SK-N-SH (cell line): ENCODE data around the gene SH3PXD2B.

GRCh38 chr5:170763931-170764429, 19.5 kb upstream of the GABRP start:
- RRBS: no CpG with 5 or more reads among the region's 8 CpGs
CAGE:
- cytosol, long polyA plus RNA: no peak
- long polyA plus RNA: no peak
- nucleus, long polyA plus RNA: no peak

- RRBS: 86% methylated on average over 4 of the region's 14 CpGs
CAGE:
- cytosol, long polyA plus RNA: no peak
- long polyA plus RNA: no peak
- nucleus, long polyA plus RNA: no peak
Measured at GRCh38 chr5:171483730-171484089, 64.3 kb downstream of the FGF18 start.

- RRBS: no CpG with 5 or more reads among the region's 10 CpGs
CAGE:
- cytosol, long polyA plus RNA: no peak
- long polyA plus RNA: no peak
- nucleus, long polyA plus RNA: no peak
Measured at GRCh38 chr5:172118099-172118822, 69.8 kb downstream of the STK10 start.

- RRBS: no CpG with 5 or more reads among the region's 13 CpGs
CAGE:
- cytosol, long polyA plus RNA: no peak
- long polyA plus RNA: no peak
- nucleus, long polyA plus RNA: no peak
Measured at GRCh38 chr5:172175250-172175998, 12.6 kb downstream of the STK10 start.

DNA sequence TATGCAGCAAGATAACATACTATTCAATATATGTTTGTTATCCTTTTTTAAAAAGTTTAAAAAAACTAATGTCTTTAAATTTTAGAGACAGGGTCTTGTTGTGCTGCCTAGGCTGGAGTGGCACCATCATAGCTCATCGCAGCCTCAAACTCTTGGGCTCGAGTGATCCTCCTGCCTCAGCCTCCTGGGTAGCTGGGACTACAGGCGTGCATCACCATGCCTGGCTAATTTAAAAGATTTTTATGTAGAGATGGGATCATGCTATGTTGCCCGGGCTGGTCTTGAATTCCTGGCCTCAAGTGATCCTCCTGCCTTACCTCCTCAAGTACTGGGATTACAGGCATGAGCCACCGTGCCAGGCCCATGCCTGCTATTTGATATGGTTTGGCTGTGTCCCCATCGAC, 68.6 kb upstream of the UBTD2 start:
- RRBS: no CpG with 5 or more reads among the region's 6 CpGs
CAGE:
- cytosol, long polyA plus RNA: no peak
- long polyA plus RNA: no peak
- nucleus, long polyA plus RNA: no peak

- RRBS: no CpG with 5 or more reads among the region's 5 CpGs
CAGE:
- cytosol, long polyA plus RNA: no peak
- long polyA plus RNA: no peak
- nucleus, long polyA plus RNA: no peak
Measured at GRCh38 chr5:172365912-172366535, 82.5 kb upstream of the UBTD2 start.

DNA sequence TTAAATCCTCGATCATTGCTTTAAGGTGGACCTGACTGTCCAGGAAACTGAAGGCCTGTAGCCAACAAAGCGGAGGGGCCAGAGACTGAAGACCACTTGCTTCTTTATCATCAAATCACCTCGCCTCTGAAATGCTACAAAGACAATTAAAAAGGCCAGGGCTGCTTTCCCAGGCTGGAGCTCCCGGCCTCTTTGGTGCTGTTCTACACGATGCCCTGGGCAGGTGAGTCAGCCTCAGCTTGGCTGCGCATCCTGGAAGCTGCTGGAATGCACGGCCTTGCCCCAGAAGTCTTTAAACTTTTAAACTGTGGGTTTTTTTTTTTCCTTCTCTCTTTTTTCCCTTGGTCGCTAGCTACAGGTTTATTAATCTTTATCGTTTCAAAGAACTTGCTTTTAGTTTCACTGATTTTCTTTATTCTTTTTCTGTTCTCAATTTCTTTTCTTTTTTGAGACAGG, 46.5 kb downstream of the SH3PXD2B start:
- RRBS: no CpG with 5 or more reads among the region's 9 CpGs
CAGE:
- cytosol, long polyA plus RNA: no peak
- long polyA plus RNA: no peak
- nucleus, long polyA plus RNA: no peak

- RRBS: no CpG with 5 or more reads among the region's 18 CpGs
CAGE:
- cytosol, long polyA plus RNA: no peak
- long polyA plus RNA: no peak
- nucleus, long polyA plus RNA: no peak
Measured at GRCh38 chr5:172417706-172418785, 36.3 kb downstream of the SH3PXD2B start.

DNA sequence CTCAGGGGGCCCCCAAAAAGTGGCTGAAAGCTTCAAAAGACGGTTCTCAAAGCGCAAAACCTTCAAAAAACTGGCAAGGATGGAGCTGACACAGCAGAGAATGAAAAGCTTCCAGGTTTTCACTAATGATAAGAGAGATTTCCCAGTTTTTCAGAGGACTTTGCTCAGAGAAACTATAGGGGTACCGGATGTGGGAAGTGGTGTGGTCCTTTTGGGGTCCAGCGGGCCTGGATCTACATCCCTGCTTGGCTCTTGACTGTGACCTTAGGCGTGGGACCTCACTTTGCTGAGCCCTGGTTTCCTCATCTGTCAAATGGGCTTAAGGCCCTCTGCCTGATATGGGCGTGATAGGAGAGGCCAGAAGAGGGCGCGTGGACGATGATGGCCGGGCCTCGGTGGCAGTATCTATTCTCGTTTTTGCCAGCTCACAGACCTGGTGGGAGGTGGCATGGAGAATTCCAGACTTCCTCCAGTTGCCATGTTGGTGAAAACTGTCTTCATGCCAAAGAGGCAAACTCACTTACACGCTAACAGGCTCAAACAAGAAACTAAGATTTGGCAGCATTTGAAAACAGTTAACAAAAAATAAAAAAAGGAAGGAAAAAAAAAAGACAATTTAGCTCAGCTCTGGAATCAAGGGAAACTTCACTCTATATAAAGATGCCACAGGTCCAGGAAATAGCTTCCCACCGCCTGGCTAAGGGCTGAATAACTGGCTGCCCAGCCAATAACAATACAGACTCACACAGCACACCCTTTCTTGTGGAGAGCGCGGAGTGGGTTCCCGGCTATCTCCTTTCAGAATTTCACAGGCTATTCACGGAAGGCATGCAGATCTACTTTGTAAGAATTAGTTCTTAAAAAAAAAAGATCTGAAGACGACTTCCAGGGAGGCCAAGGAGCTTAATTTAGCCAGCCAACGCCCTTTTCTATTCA, 1.8 kb downstream of the SH3PXD2B start:
- RRBS: no CpG with 5 or more reads among the region's 20 CpGs
CAGE:
- cytosol, long polyA plus RNA: no peak
- long polyA plus RNA: no peak
- nucleus, long polyA plus RNA: no peak

- RRBS: 1% methylated on average over 45 of the region's 137 CpGs
CAGE:
- cytosol, long polyA plus RNA: no peak
- long polyA plus RNA: no peak
- nucleus, long polyA plus RNA: no peak
Measured at GRCh38 chr5:172453712-172455078, at the start of gene SH3PXD2B. Gene SH3PXD2B (minus strand): TSS chr5:172454525.

GRCh38 chr5:172503939-172504640, 49.8 kb upstream of the SH3PXD2B start:
- RRBS: no CpG with 5 or more reads among the region's 10 CpGs
CAGE:
- cytosol, long polyA plus RNA: no peak
- long polyA plus RNA: no peak
- nucleus, long polyA plus RNA: no peak

- RRBS: no CpG with 5 or more reads among the region's 38 CpGs
CAGE:
- cytosol, long polyA plus RNA: no peak
- long polyA plus RNA: no peak
- nucleus, long polyA plus RNA: no peak
Measured at GRCh38 chr5:172602525-172603882, 38.1 kb upstream of the NEURL1B start.

GRCh38 chr5:172636745-172637785, 4.0 kb upstream of the NEURL1B start:
- RRBS: no CpG with 5 or more reads among the region's 19 CpGs
CAGE:
- cytosol, long polyA plus RNA: no peak
- long polyA plus RNA: no peak
- nucleus, long polyA plus RNA: no peak

DNA sequence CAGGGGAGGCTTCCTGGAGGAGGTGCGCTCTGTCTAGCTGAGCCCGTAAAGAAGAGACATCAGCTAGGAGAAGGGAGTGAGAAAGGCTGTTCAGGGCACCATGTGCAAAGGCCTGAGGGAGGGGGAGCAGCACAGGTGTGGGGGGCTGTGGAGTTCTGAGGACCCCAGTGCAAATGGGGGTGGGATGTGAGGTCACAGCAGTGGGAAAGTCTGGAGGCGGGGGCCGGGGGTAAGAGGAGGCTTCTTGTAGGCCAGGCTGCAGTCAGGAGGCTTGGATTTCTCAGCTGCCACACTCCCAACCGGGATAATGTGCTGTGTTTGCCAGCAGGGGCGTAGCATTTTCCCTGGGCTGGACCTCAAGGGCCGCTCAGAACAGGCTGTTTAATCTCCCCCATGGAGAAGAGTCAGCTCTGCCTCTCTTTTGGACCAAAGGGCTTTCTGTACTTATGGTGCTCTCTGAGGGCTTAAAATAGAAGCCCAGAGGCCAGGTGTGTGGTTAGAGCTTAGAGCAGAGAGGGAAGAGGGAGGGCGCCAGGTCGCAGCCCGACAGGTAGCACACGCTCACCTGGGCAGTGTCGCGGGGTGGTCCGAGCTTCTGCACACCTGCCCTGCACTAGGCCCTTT, 5.8 kb downstream of the NEURL1B start:
- RRBS: 83% methylated on average over 2 of the region's 14 CpGs
CAGE:
- cytosol, long polyA plus RNA: no peak
- long polyA plus RNA: no peak
- nucleus, long polyA plus RNA: no peak

- RRBS: 98% methylated on average over 59 of the region's 95 CpGs
CAGE:
- cytosol, long polyA plus RNA: no peak
- long polyA plus RNA: no peak
- nucleus, long polyA plus RNA: no peak
Measured at GRCh38 chr5:172683793-172684424, 42.8 kb downstream of the NEURL1B start.

GRCh38 chr5:172701587-172702098, 60.6 kb downstream of the NEURL1B start:
- RRBS: no CpG with 5 or more reads among the region's 13 CpGs
CAGE:
- cytosol, long polyA plus RNA: no peak
- long polyA plus RNA: no peak
- nucleus, long polyA plus RNA: no peak

DNA sequence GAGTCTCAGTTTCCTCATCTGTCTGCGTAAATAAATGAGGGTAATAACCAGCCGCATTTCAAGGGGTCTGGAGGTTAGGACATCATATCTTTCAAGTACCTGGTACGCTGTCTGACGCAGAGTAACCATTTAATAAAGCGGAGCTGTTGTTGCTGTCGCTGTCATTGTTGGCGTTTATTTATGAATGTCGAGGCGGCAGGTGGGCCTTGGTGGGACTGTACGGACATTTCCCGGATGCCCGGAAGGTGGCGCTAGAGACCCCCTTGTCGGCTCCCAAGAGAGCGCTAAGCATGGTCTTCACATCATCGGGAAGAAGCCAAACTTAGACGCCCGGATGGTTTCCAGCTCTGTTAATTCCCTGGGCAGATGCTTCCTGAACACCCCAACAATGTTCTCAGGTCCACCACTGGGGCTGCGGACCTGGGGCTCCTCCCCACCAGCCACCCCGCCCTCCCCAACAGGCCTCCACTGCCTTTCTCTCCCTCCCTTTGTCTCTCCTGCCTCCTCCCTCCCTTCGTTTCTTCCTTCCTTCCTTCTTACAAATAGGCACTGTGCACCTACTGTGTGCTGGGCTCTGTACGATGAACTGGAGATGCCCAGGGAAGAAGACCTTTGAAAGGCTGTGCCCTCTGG, 54.2 kb downstream of the DUSP1 start:
- RRBS: 4% methylated on average over 6 of the region's 22 CpGs
CAGE:
- cytosol, long polyA plus RNA: no peak
- long polyA plus RNA: no peak
- nucleus, long polyA plus RNA: no peak

DNA sequence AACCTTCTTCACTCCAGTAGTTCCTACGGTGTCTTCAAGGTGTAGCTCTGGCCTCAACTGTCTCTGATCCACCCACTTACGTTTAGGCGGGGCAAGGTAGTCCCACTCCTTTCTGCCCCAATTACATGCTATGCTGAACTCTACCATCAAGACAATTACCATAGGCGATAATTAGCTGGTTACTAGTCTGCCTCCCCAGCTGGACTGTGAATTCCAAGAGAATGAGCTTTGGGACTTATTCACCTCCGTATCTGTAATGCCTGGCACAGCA, 51.0 kb downstream of the DUSP1 start:
- RRBS: no CpG with 5 or more reads among the region's 5 CpGs
CAGE:
- cytosol, long polyA plus RNA: no peak
- long polyA plus RNA: no peak
- nucleus, long polyA plus RNA: no peak

DNA sequence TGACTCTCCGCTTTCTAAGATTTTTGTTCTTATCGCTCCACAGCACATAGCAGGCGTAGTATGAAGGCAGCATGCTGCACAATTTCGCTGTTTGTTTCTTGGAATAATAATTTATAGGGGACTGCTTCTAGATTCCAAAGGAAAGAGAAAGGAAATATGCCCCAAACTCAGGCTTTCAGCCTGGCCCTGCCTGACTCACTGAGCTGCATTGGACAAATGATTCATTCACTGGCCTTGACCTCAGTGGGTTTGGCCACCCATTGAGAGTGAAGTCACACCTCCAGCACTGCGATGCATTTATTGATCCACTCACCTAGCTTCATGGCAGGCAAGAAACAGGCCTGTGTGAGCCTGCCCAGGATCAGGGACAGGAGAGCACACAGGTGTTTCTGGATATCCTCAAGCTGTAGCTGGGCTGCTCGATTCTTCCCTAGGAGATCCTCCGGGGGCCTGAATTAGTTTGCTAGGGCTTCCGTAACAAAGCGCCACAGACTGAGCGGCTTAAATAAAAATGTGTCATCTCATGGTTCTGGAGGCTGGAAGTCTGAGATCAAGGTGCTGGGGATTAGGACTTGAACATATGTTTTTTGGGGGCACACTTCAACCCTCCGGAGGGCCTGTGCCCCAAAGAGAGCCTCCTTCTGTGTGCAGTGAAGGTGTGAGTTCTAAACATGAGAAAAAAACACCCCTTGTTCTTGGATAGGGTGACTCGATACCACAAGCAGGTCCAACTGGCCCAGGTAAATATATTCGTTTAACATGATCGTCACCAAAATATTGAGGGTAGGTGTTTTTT, 7.3 kb upstream of the DUSP1 start:
- RRBS: no CpG with 5 or more reads among the region's 14 CpGs
CAGE:
- cytosol, long polyA plus RNA: no peak
- long polyA plus RNA: no peak
- nucleus, long polyA plus RNA: no peak

- RRBS: no CpG with 5 or more reads among the region's 7 CpGs
CAGE:
- cytosol, long polyA plus RNA: no peak
- long polyA plus RNA: no peak
- nucleus, long polyA plus RNA: no peak
Measured at GRCh38 chr5:172790964-172791650, 20.1 kb upstream of the DUSP1 start.